Hair follicle dermal papilla cell (primary cell): ENCODE data around the genes DCLRE1C and ACBD7.

DNA sequence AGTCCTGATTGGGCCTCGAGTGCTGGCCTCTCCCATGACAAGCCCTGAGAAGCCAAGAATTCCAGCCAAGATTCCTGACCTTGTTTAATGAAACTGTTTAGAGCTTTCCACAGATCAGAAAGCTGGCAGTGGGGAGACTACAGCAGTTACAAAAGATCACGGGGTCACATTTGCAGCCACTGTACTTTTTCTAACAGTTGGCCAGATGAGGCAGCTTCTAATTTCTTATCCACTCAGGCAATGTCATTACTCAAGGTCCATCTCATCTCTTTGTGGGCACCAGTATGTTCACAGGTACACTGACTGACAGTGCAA, 250.6 kb downstream of the PRPF18 start:
- CAGE, long polyA plus RNA, result no peak

- CAGE, long polyA plus RNA, result no peak
Observed at GRCh38 chr10:13891034-13892227, 304.7 kb downstream of the PRPF18 start.

GRCh38 chr10:14023661-14023943, 307.1 kb downstream of the FRMD4A start:
- CAGE, long polyA plus RNA, result no peak

DNA sequence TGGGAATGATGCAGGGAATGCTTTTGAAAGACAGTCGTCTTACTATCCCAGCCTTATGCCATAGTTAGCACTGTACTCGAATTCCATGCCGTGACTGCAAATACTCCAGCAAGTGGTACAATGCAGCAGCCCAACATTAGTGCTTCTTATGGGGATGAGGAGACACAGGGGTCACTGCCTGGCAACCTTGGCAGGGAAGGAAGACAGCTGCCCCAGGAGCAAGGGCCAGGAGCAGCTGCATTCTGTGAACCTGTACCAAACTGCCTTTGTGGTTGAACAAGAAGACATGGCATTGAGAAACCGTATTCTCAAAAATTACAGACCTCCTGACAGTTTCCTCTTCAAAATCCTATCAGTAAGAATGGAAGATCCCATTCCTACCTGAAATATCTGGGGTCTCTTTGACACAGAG, 48.9 kb upstream of the FRMD4A start:
- CAGE, long polyA plus RNA, result no peak

- CAGE, long polyA plus RNA, result no peak
Observed at GRCh38 chr10:14541138-14541862, 210.6 kb upstream of the FRMD4A start.

DNA sequence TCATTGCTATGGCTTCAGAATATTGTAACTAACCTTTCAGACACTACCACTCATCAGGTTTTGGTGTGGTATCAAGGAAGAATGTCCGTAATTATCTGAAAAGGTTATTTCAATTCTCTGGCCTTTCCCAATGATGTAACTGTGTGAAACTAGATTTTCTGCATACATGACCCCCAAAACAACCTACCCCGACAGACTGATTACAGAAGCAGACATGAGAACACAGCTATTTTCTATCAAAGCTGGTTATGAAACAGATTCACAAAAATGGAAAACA, 211.2 kb downstream of the FAM107B start:
- CAGE, long polyA plus RNA, result no peak

- CAGE, long polyA plus RNA, result no peak
Observed at GRCh38 chr10:14574221-14575077, 200.2 kb downstream of the FAM107B start.

GRCh38 chr10:14586643-14587295, 187.9 kb downstream of the FAM107B start:
- CAGE, long polyA plus RNA, result no peak

DNA sequence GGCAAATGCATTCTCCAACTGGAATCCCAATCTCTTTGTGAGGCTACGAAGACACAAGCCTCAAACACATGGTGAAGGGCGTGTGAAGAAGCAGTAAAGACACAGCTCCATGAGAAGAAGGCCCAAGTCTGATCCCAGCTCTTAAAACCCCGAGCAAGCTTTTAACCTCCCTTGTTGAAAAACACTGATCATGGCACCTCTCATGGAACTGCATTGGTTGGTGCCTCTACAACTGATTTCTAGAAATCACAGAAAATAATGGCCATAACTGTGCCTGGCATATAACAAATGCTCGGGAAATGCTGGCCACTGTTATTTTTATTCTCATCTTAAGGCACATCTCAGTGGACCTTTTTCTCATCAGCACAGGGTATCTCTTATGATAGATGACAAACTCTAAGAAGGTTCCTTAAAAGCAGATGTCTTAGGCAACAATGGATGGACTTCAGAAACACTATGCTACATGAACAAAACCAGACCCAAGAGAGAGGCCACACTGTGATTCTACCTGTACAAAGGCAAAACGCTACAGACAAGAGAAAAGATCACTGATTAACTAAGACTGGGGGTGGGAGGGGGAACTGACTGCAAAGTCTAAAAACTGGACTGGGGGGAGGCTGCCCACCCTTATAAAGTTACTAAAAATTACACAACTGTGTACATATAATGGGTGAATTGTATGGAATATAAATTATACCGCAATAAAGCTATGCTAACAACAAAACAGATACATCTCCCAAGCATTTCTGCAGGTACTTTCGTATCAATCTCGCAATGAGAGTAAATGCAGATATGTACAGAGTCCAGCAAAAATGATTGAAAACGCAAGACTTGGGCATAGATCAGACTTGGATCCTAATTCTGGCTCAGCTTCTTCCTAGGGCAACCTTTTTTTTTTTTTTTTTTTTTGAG, 179.9 kb downstream of the FAM107B start:
- CAGE, long polyA plus RNA, result no peak

DNA sequence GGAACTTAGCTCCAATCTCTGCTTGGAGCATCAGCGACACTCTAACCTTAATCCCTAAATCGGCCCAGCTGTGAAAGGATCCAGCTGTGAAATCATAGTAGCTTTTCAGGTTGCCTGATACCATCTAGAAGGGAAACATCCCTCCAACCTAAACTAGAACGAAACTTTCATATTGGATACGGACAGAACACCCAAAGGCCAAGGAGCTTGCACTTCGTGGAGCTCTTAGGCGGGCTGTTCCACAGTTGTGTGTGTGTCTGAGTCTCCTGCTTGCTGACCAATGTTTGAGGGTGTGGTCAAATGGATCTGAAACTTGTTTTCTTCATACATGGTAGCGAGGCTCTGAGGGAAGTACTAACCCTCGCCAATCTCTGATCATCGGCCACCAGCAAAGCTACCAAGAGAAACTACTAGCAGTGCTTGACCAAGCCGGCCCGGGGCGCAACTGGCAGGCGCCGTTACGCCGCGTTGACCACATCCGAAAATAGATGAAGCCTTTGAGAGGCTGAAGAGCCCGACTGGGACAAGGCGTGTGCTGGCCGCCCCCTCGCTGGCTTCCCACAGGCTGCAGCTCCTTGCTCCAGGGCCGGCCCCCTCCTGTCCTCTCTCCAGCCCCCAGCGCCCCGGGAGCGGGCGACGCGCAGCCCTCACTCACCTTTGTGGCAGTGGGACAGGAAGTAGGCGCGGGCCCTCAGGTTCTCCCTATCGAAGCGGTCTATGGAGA, 487 bp downstream of the DCLRE1C start:
- CAGE, long polyA plus RNA, result no peak

DNA sequence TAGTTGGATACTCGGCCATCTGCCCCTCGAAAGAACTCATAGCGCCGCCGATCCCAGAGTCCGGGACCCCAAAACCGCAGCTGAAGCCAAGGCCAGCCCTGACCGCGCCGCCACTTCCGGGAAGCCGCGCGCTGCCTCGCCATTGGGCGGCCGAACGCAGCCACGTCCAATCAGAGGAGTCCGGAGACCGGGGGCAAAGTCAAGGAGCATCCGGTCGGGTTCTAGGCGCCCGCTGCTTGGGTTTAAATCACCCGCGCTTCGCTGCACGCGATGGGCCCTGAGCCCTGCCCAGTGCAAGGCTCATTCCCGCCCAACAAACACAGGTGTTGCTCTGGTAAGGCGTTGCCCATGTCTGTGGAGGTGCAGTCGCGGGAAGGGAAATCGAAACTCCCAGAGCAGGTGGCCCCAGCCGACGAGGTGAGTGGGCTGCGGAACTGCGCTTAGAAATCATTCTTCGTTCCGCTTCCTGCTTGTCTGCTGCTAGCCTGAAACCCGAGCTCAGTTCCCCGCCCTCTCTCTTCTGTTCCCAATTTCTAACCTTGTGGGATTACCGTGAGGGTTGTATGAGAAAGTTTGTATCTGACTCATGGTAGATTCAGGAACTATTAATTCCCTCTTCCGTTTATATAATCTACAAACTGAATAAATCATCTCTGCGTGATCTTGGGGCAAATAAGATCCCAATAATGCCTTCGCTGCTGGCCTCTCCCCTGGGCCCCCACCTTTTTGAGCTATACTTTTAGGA, at the start of gene DCLRE1C:
Gene DCLRE1C, minus strand, starts transcription at position 126 of the 745 bp plus-strand sequence.
- CAGE, long polyA plus RNA, result no peak

GRCh38 chr10:15084467-15085225, 3.9 kb downstream of the ACBD7 start:
- CAGE, long polyA plus RNA, result no peak

- CAGE, long polyA plus RNA, result no peak
Observed at GRCh38 chr10:15088173-15089125, at the start of gene ACBD7. TSS of gene ACBD7 (minus strand) at chr10:15088776.

- CAGE, long polyA plus RNA, result no peak
Observed at GRCh38 chr10:16985895-16986299, 143.7 kb downstream of the CUBN start.

DNA sequence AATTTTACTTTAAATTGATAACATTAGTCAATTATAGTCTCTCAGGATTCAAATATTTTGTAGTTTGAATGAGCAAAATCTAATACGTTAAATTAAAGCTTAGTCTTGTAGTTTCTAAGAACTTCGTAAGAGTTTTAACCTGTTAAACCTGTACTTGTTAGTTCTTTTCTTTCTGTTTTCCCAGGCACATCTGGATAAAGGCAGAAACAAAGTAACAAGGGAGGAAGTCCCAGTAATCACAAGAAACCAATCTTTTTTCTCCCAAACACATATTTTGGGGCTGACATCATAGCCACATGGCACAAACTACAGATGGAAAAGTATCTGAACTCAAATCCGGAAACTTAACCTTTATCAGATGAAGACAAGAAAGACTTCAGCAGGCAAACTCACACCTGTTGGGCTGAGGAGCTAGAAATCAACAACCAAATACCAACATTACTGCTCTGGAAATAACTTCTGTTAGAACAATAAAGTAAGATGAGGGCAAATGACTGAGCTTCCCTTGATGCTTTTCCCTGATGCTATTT, 67.2 kb downstream of the CUBN start:
- CAGE, long polyA plus RNA, result no peak

DNA sequence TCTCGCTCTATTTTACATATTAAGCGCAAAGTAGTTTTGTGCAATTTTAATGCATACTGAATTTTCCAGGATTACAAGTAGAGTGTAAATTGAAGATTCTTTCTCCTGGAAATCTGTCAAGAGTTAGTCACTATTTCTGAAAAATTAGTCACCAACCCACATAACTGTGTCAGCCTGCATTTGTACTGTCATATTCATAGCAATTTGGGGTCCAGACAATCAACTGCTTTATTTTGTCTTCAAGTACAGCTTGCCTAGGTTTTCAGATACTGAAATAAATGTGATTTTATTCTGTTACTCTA, 55.2 kb downstream of the CUBN start:
- CAGE, long polyA plus RNA, result no peak

- CAGE, long polyA plus RNA, result no peak
Observed at GRCh38 chr10:17237081-17237872, 9.2 kb downstream of the VIM start.

DNA sequence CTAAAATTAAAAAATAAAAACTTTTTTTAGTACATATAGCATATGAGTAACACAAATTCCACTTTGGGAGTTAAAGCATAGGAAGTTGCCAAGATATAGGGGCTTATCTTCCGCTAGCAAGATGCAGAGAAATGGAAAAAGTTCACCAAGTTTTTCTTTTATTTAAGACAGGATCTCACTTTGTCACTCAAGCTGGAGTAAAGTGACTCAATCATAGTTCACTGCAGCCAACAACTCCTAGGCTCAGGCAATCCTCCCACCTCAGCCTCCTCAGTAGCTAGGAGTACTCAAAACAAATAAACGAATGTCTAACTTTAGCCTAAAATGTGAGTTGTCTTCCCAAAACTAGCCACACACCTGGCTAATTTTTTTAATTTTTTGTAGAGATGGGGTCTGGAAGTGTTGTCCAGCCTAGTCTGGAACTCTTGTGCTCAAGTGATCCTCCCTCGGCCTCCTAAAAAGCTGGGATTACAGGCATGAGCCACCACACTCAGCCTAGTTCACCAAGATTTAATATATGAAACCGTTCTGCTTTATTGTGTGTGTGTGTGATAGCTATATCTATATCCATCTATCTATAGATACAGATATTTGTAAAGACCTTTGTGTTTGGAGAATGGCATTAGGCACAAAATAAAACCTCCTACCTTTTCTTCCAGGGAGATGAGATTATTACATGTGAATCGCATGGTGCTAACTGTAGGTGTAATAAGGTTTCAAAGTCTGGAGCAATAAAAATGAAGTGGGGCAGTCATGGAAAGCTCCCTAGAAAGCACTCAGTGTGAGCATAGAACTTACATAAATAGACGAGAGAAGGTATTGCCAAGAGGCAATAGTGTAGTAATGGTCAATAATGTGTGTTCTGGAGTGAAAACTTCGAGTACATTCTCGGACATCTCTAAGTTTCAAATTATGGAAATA, 10.1 kb downstream of the VIM start:
- CAGE, long polyA plus RNA, result no peak

DNA sequence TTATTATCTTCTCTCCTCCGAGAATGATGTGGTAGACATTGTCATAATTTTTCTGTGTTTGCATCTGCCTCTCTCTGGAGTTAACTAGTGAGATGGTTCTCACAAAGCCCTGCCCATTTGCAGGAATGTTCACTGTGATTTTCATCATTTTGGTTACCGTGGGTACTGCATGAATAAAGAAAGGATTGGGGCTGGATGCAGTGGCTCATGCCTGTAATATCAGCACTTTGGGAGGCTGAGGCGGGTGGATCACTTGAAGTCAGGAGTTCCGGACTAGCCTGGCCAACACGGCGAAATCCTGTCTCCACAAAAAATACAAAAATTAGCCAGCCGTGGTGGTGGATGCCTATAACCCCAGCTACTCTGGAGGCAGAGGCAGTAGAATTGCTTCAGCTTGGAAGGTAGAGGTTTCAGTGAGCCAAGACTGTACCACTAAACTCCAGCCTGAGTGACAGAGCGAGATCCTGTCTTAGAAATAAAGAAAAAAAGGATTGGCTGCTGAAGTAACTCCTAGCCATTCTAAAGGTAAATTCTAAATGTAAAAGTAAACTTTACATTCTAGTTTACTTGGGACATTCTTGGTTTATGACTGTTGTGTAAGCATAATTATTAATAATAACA, 10.9 kb downstream of the VIM start:
- CAGE, long polyA plus RNA, result no peak

GRCh38 chr10:17241305-17241715, 13.3 kb downstream of the VIM start:
- CAGE, long polyA plus RNA, result no peak